ENCODE results near the gene LRRC43.

GRCh38 chr12:121432895-121433560, 33.1 kb downstream of the RNF34 start:
- RAMPAGE, long total RNA, result no peak
- RRBS, result no CpG with 5 or more reads among the region's 10 CpGs

- RAMPAGE, long total RNA, result no peak
- RRBS, result no CpG with 5 or more reads among the region's 4 CpGs
Observed at GRCh38 chr12:121451837-121452240, 51.9 kb downstream of the RNF34 start.

DNA sequence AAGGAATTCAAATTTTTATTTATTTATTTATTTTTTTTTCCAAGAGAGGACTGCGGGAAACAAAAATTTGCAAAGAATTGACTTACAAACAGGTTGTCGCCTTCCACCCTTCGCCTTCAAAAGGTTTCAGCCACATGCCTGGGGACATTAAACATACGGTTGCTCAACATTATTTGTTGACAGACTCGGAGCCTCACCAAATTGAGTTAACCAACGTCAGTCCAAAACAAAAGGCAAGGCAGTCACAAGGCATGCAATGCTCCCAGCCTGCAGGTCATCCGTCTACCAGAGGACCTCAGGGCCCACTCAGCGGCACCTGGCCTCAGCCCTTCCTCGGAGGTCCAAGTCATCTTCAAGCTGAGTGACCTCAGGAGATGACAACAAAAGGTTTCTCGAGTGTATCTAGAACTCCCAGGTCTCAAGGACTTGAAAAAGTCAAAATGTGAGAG, 64.4 kb downstream of the KDM2B start:
- RAMPAGE, long total RNA, result no peak
- RRBS, result no CpG with 5 or more reads among the region's 10 CpGs

DNA sequence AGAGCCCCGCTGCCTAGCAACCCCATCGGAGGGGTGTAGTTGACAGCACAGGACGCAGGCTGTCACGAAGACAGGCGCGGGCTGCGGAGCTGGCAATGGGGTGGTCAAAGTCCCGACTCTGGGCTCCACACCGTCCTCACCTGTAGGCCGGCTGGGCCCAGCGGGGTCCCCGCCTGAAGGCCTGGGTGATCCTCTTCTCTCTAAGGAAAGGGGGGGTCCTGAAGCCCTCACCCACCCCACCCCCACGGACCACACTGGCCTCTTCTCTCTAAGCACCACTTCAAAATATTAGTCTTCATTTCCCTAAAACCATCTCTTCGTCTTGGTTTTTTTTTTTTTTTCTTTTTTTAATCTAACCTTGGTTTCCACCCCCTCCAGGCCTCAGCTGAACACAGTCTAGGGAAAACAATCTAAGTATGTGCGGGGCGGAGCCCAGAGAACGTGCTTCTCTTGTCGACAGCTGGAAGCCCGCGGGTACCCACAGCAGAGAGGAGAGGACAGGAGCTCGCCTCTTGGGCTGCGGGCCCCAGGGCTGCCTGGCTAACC, 44.4 kb downstream of the KDM2B start:
- RAMPAGE, long total RNA, result no peak
- RRBS, result no CpG with 5 or more reads among the region's 22 CpGs

- RAMPAGE, long total RNA, result no peak
- RRBS, result 1% methylated on average over 69 of the region's 110 CpGs
Observed at GRCh38 chr12:121537434-121538311, 43.1 kb downstream of the KDM2B start.

- RAMPAGE, long total RNA, result no peak
- RRBS, result no CpG with 5 or more reads among the region's 9 CpGs
Observed at GRCh38 chr12:121538312-121538622, 42.6 kb downstream of the KDM2B start.

GRCh38 chr12:121574083-121574514, 6.7 kb downstream of the KDM2B start:
- RAMPAGE, long total RNA, result no peak
- RRBS, result 78% methylated on average over 1 of the region's 11 CpGs

DNA sequence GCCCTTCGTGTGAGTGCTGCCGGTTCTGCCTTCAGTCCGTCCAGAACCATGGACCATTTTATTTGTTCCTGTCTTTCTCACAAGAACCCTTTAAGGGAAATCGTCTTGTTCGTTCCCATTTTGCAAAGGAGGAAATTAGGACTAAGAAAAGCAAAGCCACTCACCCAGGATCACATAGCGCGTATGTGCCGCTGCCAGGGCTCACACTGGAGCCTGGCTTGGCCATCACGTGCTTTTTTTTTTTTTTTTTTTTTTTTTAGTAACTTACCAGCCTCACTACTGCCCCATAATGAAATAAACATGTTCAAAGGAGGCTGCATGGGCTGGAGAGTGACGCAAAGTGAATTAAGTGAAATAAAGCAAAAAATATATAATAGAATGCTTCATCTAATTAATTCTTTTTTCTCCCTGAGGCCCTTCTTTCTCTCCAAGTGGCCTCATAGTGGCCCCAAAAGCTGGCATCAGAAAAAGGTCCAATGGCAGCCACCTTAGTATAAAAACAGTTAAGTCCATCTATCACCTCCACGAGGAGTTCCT, 1.3 kb upstream of the KDM2B start:
- RAMPAGE, long total RNA, result no peak
- RRBS, result no CpG with 5 or more reads among the region's 11 CpGs

GRCh38 chr12:121717022-121717542, 4.5 kb downstream of the TMEM120B start:
- RAMPAGE, long total RNA, result no peak
- RRBS, result no CpG with 5 or more reads among the region's 7 CpGs

- RAMPAGE, long total RNA, result no peak
- RRBS, result no CpG with 5 or more reads among the region's 11 CpGs
Observed at GRCh38 chr12:121782061-121782629, 11.3 kb downstream of the RHOF start.

GRCh38 chr12:121789716-121790887, 3.4 kb downstream of the RHOF start:
- RAMPAGE, long total RNA, result no peak
- RRBS, result 2% methylated on average over 3 of the region's 31 CpGs

DNA sequence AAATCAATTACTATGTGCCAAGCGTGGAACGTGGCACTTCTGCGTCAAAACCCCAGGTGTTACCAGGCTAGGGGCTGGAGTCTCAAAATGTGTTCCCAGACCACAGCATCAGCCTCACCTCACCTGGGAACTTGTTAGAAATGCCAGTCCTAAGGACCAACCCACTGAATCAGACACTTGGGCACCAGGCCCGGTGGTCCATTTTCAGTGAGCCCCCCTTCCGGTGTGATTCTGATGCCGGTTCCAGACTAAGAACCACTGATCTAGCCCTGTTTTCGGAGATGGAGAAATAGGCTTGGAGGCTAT, 5.0 kb upstream of the SETD1B start:
- RAMPAGE, long total RNA, result no peak
- RRBS, result no CpG with 5 or more reads among the region's 7 CpGs

- RAMPAGE, long total RNA, result no peak
- RRBS, result under 1% methylated on average over 28 of the region's 56 CpGs
Observed at GRCh38 chr12:121804429-121804969, 690 bp downstream of the SETD1B start.

GRCh38 chr12:121805764-121806293, 2.0 kb downstream of the SETD1B start:
- RAMPAGE, long total RNA, result no peak
- RRBS, result no CpG with 5 or more reads among the region's 19 CpGs

GRCh38 chr12:121950096-121950494, 31.7 kb downstream of the CFAP251 start:
- RAMPAGE, long total RNA, result no peak
- RRBS, result no CpG with 5 or more reads among the region's 4 CpGs

GRCh38 chr12:121963251-121963695, 44.9 kb downstream of the CFAP251 start:
- RAMPAGE, long total RNA, result no peak
- RRBS, result 98% methylated on average over 4 of the region's 11 CpGs

DNA sequence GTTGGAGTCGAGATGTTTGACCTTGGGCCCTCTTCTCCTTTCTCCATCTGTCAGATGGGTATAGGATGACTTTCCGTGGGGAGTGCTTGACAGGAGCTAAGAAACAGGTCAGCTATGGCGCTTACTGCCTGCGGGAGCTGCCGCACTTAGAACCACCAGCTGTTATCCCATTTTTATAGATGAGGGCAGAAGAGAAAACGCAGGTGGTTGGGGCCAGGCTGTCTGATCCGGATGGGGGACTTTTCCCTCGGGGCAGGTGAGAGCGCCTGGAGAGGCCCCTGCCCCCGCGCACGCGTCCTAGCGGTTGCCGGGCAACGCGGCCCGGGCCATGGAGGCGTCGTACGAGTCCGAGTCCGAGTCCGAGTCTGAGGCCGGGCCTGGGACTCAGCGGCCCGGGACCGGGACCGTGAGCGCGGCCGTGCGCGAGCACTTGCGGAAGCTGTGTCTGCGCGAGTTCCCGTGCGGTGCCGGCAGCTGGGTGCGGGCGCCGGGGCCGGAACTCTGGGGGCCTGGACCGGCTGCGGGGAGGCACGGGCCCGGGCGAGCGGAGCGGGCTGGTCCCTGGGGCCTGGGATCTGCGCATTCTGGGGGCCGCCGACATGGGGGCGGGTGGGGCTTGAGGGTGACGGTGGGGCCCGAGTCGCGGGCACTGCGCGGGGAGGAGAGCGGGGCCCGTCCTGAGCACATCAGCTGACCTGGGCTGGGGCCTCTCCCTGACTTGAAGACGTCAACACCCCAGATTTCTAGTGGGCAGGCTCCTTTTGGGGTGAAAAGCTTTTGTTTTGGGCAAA, at the start of gene LRRC43:
Gene LRRC43, plus strand, starts transcription at position 307 of the 791 bp plus-strand sequence.
- RAMPAGE, long total RNA, result no peak
- RRBS, result 2% methylated on average over 29 of the region's 64 CpGs

DNA sequence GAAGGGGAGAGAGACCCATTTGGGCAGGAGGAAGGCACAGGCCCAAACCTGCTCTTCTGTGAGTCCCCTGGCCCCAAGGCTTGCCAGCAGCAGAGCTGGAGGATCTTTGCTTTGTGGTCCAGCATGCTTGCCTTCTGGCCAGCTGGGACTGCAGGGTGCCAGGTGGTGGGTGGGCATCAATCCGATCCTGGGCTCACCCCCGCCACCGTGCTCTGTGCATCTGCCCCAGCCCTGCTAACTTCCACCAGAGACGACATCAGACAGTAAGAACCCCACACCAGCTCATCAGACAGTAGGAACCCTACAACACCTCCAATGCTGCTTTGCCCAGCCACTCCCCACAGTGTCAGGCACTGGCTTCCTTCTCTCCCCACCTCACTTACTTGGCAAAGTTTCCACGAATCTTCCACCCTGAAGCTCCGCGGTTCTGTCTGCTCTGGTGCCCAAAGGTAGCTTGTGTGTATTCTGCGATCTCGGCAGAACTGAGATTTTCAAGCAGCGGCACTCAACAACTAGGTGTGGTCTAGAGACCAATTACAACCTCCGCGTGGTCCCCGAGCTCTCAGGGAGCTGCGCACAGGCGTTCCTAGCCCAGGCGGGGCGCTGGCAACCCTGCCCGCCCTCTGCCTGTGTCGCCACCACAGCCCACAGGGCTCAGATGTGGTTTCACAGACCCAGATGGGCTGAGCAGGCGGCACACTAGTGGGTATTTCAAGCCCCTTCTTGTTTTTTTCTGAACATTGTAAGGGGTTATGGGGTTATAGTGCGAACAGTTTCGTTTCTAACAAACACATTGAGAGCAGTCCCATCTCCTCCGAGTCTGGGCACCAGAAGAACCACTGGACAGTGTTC, 1.3 kb upstream of the DIABLO start:
- RAMPAGE, long total RNA, result no peak
- RRBS, result no CpG with 5 or more reads among the region's 23 CpGs

- RAMPAGE, long total RNA, result no peak
- RRBS, result no CpG with 5 or more reads among the region's 8 CpGs
Observed at GRCh38 chr12:122279788-122280174, 13.5 kb upstream of the VPS33A start.

DNA sequence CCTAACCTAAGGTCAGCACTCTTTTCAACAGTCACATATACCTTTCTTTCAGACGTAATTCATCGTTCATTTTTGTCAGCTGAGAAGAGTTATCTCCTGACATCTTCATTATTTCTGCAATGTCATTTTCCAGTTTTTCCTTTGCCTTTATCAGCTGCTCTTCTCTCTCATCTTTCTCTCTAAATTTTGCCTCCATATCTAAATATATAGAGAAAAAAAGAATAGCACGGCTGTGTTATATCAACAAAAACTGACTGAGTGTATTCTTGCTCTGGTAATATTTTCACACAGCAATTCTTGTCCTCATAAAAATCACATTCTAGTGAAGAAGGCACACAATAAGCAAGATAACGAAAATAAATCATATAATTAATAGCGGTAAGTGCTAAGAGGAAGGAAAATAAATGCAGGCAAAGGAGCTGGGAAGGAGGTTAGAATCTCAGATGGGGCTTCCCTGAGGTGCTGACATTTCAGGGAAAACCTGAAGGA, 66.7 kb upstream of the VPS33A start:
- RAMPAGE, long total RNA, result no peak
- RRBS, result no CpG with 5 or more reads among the region's 5 CpGs